Smooth muscle cell (in vitro differentiated cells): Measurements from ENCODE around the genes COQ5, ACADS and OASL.

GRCh38 chr12:120528780-120529634 lies at the start of gene COQ5:
Gene COQ5, minus strand, starts transcription at chr12:120529158.
- RAMPAGE, long total RNA = start-site peak on the minus strand at chr12:120529146-120529161, 428 and 268 reads in 2 replicates

GRCh38 chr12:120538182-120538994 lies 4.2 kb downstream of the RNF10 start:
- RAMPAGE, long total RNA = no peak

- RAMPAGE, long total RNA = no peak
These were observed 14.0 kb downstream of the RNF10 start for GRCh38 chr12:120548113-120548519.

GRCh38 chr12:120561249-120561762 lies 19.9 kb downstream of the POP5 start:
- RAMPAGE, long total RNA = no peak

DNA sequence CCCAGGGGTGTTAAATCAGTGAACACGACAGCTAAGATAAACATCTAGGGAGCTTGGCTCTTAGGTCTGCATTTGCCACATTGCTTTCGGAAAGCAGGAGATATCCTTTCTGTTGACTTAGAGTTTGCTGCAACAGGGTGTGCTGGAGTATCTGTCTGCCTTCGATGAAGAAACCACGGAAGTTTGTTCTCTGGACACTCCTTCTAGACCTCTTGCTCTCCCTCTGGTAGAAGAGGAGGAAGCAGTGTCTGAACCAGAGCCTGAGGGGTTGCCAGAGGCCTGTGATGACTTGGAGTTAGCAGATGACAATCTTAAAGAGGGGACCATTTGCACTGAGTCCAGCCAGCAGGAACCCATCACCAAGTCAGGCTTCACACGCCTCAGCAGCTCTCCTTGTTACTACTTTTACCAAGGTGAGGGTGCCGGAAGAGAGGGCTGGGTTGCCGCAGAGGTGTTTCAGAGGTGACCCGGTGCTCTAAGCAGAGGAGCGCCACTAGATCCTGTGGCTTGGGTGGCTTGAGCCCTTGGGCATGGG lies 17.9 kb downstream of the POP5 start:
- RAMPAGE, long total RNA = no peak

DNA sequence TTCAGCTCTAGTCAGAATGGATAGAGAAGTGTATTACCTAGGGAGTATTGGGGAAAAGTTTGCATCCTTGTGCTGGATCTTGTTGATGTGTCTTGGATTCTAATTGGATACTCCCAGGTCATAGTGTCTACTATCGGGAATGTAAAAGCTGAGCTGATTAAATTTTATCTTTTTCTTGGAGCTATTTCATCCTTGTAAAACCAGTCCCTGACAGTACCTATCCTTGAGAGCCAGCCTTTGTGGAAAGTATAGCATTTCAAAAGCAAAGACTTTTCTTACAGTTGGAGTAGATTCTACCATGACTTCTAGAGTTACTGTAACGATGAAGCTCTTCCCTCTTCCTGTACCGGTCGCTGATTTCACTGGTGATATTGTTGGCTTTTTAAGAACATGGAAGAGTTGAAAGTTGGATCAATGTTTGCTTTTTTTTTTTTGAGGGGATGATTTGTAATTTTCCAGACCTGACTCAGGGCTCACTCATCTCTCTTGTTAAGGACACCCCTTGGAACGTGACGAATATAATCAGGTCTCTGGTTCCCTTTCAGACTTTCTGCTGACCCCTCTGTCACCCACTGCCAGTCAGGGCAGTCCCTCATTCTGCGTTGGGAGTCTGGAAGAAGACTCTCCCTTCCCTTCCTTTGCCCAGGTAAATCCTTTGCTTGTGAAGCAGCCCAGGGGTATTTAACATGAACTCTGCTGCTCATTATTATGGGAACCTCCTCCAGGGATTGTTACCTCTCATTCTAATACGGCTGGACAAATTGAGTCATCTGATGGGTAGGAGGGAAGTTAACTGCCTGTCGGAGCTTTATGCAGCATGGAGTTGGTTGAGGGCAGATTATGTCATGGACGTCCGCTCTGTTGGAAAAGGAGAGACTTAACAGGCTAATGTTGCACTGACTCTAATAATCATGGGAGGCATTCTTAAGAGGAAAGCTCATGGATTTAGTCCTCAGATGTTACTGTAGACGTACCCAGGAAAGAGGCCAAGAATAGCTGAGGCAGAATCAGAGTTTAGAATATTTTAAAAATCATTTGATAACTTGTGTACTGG lies 10.2 kb downstream of the POP5 start:
- RAMPAGE, long total RNA = no peak

- RAMPAGE, long total RNA = no peak
These were observed 5.6 kb downstream of the POP5 start for GRCh38 chr12:120575412-120576121.

DNA sequence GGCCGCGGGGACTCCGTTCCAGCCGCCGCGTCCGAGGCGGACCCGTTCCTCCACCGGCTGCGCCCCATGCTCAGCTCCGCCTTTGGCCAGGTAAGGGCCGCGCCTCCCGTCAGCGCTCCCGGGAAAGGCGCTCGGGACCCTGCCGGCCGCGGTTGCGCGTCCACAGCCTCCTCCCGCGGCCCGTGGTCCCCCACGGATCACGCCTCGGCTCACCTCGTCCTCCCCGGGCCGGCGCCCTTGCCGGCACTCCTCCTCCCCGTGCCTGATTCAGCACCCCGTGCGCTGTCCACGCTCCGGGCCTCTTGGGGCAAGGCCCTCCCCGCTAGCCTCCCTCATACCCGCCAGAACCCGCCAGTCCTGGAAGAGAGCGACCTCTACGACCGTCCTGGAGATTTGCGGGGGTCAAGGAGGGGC lies 831 bp downstream of the CABP1 start:
- RAMPAGE, long total RNA = no peak

DNA sequence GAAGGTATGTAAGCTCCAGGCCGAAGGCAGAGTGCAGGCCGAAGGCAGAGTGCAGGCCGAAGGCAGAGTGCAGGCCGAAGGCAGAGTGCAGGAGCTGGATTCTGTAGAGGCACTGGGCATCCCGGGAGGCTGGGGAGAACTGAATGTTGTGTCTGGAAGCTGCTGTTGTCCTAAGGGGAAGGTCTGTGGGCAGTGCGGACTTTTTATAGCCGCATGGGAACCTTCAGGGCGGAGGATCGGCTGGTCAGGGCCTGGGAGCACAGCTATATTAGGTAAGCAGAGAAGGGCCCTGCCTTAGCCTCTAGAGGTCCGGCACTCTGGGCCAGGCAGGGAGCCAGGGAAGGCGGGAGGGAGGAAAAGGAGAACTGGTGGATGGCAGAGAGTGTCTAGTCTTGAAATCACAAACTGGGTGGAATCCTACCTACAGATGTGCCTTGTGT lies 14.2 kb downstream of the CABP1 start:
- RAMPAGE, long total RNA = no peak

DNA sequence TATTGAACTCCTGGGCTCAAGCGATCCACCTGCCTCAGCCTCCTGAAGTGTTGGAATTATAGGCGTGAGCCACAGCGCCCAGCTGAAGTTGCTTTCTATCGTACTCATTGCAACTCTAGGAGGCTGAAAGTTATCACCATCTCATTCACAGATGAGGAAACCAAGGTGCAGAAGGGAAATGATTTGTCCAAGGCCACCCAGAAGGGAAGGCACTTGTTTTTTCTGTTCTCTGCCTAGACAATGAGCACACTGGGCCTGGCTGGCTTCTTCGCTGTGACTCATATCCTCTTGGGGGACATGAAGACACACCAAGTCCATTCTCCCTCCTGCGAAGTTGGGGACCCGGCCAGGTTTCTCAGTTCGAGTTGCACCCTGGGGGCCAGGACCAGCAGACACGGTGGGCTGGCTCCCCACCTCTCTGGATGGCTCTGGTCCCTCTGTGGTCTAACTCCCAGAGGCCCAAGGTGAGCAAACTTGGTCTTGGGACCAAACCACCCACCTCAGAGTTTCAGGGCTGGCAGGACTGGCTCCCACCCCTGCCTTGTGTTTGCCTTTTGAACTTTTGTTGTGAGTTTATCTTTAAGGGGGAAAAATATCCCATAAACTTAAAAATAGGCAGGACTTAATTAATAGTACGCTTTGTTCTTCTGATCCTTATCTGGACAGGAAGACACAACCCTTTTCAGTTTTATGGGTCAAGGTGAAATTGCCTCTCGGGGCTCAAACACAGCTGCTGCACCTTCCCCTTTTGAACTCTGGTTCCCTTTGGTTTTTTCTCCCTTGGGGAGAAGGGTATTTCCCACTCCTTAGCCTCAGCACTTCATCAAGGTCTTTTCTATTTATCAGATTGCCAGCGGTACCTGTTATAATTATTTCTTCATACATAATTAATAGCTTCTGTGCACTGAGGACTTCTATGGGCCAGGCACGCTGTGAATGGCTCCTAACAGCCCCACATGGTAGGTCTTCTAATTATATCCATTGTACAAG lies 9.0 kb upstream of the MLEC start:
- RAMPAGE, long total RNA = no peak

DNA sequence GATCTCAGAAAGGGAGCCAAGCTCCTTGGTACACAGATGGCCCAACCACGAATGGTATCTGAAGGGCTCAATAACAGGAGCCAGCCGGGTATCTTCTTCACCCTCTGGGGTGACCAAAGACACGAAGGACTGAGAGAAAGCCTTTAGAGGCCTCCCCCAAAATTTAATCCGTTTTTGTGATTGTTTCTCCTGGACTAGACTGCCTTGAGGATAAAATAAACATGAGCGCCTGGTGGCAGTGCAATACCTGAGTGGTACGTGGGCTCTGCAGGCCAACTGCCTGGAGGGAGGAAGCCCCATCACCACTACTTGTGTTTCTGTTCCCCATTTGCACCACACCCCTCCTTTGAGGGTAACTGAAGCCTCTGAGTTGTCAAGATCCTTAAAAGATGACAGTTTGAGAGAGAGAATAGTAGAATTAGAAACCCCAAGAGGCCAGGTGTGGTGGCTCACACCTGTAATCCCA lies 2.1 kb upstream of the MLEC start:
- RAMPAGE, long total RNA = no peak

DNA sequence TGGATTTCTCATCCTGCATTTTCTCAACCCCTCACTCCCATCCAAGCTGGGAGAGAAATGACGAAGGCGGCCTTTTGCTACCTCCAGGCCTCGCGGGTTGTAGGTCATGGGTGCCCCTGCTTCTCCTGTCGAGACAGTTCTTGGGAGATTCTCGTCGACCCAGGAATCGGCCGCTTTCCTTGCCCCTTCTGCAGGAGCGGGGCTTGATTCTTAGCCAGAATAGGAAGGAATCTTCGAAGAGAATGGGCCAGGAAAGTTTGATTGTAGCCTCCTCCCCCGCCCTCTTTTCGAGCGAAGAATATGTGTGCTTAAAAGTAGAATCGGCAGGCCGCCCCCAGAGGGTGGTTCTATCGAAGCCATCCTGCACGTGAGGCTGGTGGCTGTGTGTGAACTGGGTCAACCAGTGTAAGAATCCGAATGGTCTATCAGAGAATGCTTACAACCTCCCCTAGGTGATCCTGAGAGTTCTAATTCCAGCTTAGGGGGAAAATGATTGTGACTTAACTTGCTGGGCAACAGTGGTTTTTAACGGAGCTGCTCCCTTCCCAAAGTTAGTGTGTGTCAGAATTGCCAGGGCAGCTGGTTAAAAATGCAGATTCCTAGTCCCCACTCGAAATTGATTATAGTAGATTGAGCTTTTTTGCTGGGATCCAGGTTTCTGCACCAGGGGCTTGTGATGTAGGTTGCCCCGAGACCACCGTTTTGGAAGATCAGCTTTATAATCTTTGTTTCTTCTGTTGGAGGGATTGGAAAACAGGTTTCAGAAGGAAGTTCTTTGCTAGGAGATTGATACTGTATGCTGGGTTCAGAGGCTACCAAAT lies 1.0 kb downstream of the MLEC start:
- RAMPAGE, long total RNA = no peak

DNA sequence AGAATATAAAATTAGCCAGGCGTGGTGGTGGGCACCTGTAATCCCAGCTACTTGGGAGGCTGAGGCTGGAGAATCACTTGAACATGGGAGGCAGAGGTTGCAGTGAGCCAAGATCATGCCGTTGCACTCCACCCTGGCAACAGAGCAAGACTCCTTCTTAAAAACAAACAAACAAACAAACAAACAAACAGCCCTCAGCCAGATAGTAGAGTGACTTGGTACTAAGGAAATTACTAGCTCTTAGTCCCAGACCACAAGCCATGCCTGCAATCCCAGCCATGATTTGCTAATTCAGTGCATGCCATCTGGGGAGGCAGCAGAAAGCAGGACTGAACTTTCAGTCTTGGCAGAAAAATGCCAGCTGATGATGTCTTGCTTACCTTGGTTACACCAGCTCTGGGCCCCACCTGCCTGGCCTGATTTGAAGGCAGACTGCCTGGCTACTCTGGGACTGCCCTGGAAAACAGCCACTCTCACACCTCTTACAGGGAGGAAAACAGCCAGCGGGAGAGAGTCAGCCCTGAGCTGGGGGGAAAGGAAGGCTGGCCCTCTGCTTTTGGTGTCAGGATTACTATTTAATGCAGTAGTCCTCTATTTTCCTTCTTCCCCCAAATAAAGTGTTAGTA lies 4.7 kb upstream of the UNC119B start:
- RAMPAGE, long total RNA = no peak

- RAMPAGE, long total RNA = no peak
These were observed at the start of gene ACADS for GRCh38 chr12:120725557-120726666. Gene ACADS, plus strand, starts transcription at chr12:120725826.

- RAMPAGE, long total RNA = no peak
These were observed 58.8 kb downstream of the SPPL3 start for GRCh38 chr12:120845278-120845915.

DNA sequence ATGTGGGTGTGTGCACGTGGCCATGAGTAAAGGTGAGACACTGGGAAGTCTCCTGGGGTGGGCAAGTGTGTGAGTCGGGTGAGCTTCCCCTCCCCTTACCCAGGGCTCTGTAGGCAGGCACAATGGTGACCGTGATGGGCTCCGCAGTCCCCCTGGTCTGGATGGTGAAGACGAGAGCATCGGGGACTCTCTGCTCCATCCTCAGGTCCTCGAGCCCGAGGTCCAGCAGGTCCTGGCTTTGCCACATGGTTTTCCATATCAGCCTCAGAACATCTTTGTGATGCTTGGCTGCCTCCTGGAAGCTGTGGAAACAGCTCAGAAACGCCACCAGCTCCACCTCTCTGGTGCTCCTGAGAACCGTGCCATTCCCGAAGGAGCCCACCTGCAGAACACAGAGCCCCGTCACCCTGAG lies 5.7 kb downstream of the OASL start:
- RAMPAGE, long total RNA = no peak

GRCh38 chr12:121038564-121039527 lies at the start of gene OASL:
Gene OASL, minus strand, starts transcription at chr12:121039246.
- RAMPAGE, long total RNA = no peak

GRCh38 chr12:121231882-121232950 lies 22.3 kb downstream of the P2RX4 start:
- RAMPAGE, long total RNA = no peak

GRCh38 chr12:121289022-121289400 lies 7.5 kb downstream of the CAMKK2 start:
- RAMPAGE, long total RNA = no peak

DNA sequence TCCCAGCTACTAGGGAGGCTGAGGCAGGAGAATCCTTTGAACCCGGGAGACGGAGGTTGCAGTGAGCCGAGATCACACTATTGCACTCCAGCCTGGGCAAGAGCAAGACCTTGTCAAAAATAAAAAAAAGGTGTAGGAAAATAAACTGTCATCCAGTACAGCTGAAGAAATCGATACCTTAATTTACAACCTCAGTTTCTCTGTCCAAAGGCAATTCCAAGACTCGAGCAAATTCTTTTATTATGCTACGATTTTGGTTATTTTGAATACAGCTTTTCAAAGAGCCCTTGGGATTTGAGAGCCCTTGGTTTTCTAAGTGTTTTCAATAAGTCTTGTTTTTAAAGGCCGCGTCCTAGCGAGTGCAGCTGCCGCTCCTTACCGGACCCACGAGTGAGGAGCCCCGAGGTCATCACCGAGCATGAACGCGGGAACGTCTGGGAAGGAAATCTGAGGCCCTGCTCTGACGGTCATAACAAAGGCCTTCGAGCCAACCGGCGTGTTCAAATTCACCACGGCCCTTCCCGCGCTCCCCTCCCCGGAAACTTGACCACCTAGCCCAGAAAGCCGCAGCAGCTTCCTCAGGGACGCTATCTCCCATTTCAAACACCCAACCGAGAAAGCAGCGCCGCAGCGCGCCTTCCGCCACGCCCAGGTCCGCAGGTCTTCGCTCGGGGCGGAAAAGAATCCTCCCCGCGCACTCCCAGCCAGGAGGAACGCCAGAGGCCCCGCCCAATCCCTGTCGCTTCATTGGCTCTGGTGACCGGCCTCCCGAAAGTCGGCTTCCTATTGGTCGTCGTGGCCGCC lies 484 bp upstream of the RNF34 start:
- RAMPAGE, long total RNA = no peak